Duodenum (tissue), 1 donor: ENCODE measurements around a stretch of chr9.

DNA sequence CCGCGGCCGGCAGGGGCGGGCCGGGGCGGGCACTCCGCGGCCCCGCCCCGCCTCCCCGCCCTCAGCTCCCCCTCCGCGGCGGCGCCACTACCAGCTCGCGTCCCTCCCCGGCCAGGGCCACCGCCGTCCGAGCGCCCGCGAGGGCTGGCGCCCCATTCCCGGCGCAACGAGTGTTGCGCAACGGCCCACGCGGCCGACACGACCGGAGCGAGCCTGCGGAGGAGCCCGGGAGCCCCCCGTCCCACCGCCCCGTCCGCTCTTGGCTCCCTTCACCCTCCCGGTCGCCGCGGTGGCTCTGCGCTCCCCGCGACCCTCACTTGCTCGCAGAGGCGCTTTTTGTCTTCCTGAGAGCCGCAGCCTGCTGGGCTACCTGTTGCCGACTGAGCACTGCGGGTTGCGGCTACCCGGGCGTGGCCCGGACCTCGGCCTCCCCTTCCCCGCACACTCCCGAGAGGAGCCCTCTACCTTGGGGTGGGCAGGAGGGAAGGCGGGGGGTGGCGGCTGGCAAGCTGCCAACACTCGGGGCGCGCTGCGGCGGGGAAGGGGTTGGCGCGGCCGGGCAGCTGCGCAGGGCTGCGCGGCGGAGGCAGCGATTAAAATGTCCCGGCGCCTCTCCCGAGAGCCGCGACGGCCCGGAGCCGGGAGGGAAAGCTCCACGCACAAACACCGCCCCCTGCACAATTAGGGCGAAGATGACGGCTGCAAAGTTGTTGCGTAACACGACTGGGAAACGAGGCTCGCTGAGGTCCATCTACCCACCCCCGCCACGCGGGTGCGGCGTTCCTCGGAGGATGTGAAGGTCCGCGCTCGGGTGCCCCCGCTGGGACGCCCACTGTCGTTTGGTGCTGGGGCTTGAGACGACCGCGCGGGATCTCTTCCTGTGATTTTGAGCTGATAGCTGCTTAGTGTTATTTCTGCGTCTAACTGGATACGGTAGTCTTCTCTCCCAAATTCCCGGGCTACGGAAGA lies 596 bp upstream of the NFIL3 start:
- PRO-cap, result bidirectional peak, plus-strand start at position 72 of the sequence, minus-strand start outside the sequence; bidirectional peak, plus-strand start at position 777 of the sequence, minus-strand start at position 654 of the sequence

DNA sequence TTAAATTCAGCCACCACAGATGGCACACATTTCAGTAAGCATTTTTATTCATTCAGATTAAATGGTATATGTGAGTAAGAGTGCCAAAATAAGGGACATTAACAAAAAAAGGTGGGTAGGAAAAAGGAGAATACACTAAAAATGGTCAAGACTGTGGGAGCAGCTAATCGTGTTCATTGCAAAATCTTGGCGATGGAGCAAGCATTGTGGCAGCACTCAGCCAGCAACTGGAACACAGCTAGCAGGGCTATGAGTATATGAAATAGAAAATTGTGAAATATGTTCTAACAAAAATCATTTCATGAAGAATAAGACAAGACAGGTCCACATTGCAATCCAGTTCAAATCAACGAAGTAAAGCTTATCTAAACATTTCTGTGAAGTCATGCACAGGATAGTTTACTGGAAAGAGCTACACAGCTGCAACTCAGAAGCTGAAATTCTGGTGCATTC lies 5.2 kb upstream of the NFIL3 start:
- PRO-cap, result no peak

DNA sequence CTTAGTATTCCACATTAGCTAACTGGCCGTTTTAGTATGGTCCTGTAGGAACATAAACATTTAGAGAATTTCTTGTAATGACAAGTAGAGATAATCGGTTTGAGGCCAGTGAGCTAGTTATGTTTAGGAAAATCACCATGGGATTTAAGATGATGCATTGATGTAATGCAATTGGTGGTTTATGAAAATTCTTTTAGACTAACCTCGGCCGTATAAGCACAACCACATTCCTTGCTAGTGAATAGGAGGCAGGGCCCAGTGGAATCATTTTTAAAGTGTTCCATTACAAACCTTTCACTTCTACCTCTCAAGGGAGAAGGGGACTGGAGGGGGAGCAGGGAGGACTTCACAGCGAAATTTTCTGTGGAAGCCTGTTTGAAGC lies 71.8 kb upstream of the NFIL3 start:
- PRO-cap, result no peak

- PRO-cap, result unidirectional peak, minus-strand start at chr9:91714467
Measured at GRCh38 chr9:91714071-91714978, 235.7 kb downstream of the ROR2 start.

DNA sequence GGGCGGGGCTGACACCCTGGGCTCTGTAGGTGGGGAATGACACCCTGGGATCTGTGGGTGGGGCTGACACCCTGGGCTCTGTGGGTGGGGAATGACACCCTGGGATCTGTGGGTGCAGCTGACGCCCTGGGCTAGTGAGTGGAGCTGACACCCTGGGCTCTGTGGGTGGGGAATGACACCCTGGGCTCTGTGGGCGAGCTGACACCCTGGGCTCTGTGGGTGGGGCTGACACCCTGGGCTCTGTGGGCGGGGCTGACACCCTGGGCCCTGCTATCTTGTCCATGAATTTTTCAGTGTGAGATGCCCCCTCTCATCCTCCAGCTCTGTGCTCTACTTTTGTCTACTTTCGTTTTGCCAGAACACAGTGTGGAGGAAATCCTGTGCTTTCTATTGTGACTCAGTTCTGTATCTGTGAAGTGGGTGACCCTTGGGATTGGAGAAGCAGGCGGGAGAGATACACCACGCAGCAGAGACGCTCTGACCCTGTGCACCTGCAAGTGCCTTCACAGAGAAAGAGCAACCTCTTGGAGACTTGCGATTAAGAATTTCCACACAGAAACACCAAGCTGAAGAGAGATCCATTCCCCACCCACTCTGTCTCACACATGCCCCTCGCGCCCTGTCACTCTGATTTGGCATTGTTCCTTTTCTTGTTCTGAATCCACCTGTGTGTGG lies 151.4 kb downstream of the ROR2 start:
- PRO-cap, result no peak

- PRO-cap, result no peak
Measured at GRCh38 chr9:91800466-91800787, 149.6 kb downstream of the ROR2 start.

- PRO-cap, result no peak
Measured at GRCh38 chr9:91839499-91840216, 110.4 kb downstream of the ROR2 start.

DNA sequence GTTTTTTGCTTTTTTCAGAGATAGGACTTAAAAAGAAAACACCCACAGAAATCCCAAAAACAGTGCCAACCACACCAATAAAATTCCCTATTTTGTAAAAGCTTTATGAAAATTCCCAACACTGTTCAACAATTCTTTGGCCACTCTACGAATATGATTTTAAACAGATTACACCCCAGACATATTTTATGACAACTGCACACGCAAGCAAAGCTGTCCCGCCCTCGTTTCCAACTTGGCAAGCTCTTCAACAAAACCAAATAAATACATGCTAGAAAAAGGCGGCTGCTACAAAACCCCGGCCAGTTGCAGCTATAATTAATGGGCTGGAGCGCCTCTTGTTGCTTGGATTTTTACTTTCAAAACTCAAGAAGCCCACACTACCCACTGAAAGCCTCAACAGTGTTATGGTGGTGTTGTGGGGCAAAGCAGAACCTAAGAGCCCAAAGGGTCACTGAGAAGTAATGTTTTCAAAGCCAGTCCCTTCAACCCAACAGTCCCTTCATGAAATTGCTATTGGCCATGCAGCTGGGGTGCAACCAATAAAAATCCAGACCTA lies 4.3 kb downstream of the ROR2 start:
- PRO-cap, result no peak

DNA sequence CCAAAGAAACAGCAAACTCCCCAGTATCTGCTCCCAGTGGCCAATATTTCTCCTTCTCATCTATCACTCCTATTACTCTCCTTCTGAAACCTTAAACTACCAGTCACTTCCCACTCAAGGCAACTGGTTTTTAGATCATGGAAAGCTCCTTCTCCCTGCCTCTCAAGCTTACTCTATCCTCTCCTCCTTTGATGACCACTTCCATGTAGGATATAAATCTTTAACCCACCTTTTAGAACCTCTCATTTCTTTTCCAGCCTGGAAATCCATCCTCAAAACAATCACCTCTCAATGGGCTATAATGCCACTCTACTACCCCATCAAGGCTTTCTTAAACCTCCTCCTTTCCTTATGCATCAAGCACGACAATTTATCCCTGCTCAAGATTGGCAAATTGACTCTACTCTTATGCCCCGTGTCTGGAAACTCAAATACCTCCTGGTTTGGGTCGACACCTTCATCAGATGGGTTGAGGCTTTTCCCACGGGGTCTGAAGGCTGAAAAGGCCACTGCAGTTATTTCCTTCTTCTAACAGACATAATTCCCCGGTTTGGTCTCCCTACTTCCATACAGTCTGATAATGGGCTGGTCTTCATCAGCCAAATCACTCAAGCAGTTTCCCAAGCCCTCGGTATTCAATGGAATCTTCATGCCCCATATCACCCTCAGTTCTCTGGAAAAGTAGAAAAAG lies 38.7 kb downstream of the SPTLC1 start:
- PRO-cap, result no peak

GRCh38 chr9:92077812-92078769 lies 37.1 kb downstream of the SPTLC1 start:
- PRO-cap, result no peak

DNA sequence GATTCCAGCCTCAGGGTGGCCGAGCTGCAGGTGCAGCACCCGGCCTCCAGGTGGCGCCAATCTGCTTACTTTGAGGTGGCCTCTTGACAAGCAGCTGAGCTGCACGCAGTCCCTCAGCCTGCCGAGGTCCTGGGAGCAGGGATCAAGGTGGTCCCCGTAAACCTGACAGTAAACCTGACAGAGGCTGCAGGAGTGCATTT lies 25.1 kb upstream of the SPTLC1 start:
- PRO-cap, result no peak

DNA sequence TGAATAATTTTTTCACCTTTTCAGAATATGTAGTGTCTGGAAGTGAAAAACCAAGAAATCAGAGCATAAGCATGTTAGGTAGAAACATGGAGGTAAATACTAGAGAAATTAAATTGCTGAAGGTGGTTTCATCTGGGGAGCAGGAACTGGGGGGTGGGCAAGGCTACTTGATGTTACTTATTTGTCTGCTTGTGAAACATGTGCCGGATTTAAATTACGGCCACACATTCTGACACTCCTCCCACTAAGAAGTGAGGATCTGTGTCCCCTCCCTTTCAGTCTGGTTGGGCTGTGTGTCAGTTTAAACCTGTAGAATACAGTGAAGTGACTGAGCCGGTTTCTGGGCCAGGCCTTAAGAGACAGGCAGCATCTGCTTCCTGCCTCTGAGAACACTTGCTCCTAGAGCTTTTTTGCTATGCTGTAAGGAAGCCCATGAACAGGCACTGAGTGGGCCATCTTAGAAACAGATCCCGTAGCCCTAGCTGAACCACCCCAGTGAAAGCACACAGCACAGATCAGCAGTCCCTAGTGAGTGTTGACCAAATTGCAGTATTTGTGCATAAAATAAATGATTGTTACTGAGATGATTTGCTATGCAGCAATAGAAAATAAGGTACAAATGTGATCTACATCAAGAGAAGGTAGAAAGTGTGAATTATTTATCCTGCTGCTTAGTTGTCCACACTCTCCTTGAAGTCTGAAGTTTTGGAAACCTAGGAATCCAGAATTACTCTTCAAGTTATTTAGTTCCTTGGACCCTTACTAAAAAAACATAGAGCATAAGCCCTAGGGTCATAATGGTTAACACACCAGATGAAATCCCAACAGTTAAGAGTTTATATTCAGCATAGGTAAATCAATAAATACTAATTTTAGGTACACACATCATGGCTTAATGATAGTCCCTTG lies 2.5 kb upstream of the IARS1 start:
- PRO-cap, result no peak

DNA sequence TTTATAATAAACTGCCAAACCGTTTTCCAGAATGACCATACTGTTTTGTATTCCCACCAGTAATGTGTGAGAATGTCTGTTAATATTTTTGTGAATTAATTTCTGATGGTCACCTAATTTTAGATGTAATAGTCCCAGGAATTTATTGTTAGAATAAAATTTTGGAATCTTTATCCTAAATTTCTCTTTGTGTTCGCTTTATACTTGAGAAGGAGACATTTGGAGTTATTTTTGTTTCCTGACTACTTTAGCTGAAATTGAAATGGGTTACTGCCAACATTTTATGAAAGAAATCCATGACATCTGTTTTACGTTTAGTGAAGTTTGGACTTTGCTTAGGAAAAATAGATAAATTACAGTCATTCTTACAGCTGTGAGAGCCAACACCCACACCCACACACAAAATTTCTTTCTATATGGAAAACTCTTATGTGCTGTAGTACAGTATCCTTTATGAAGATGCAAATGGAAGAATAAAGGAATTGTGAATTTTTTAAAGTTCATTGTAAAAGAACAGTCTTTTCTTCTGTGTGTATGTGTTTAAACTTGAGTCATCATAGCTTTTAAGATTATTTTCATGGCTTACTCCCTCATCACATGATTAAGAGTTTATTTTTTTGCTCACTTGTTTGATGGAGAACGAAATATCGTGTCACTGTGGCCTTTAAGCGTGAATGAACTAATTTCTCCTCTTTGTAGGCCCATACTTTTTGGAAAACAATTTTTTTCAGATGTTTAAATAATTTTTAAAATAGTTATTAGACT lies 24.4 kb downstream of the CENPP start:
- PRO-cap, result no peak

DNA sequence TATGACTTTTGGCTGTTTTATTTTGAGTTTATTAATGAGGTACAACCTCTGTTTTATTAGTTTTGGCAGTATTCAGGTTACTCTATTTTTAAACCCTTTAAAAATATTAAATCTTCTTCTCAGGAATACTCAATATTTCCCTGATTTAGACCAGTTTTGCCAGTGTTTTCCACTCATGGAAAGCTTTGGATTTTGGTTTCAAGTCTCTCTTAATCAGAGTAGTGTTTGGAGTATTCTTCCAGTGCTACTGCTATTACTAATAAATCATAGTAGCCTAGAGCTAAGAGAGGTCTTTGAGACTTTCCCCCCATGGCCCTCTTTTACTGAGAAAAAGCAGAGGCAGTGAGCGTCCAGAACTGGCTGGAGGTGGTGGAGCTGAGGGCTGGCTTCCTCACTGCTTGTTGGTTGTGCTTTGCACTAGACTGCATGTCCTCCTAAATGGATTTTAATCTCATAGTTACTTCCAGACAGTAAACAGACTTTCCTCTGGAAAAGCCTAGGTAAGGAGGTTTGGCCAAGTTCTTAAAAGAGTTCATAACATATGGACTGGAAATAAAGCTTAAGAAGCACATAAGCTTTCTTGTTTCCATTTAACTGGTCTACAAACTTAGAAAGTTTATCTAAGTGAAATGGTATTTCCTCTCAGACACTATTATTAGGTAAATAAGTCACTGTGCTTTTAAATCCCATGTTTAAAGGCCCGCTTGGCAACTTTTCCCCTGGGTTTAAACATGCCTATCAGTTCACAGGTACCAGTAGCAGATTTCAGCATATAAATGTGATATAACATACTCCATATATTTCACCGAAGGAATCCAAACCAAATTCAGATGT lies 55.6 kb downstream of the ECM2 start:
- PRO-cap, result unidirectional peak, plus-strand start at position 682 of the sequence

- PRO-cap, result unidirectional peak, minus-strand start at chr9:92482472
Measured at GRCh38 chr9:92482132-92482644, 53.6 kb downstream of the ECM2 start.

GRCh38 chr9:92610281-92611250 lies 59.4 kb downstream of the IPPK start:
- PRO-cap, result no peak

DNA sequence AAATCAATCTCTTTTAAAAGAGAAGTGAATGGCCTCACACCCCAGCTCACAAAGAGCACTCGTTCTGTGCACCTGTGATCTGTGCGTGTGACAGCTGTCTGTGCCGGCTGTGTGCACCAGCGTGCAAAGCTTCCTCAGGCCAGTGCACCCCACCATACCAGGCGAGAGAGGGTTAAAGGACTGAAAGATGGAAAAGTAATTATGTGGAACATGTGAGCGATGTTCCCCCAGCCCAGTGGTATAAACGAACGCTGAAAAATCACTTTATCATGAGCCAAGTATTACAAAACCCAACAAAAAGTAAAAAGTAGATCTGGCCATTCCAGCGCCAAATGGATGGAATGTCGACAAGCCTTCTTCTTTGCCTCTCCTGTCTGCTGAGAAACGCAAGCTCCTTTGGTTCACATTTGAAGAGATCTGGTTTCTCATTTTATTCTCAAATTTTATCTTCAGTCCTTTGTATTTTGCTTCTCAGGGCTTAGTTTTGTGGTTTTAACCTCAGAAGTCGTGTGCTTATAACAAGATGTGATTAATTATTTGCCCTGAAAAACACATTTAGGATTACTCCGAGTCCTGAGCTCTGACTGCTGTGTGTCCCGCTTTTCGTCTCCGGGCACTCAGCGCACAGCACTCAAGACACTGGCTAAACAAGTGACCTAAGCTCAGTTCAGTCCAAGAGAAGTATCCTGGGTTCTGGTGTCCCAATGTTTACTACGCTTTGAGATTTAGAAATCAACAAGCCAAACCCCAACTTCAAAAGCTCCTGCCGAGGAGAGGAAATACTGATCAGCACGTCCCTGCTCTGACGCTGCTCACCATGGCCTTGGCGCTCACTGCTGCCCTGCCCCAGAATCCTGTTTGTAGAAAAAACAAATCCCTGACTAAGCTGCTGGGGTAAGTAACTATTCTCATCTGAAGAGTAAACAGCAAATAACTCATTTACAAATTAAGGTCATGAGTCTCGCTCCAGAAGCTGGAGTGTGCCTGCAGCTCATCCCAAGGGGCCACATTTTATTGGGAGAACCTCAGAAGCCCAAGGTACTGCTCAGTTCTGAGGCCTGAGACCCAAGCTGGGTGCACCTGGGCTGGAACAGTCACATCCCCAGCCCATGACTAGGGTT lies 53.4 kb downstream of the IPPK start:
- PRO-cap, result bidirectional peak, plus-strand start at position 777 of the sequence, minus-strand start at position 611 of the sequence

GRCh38 chr9:92666006-92666299 lies 4.0 kb downstream of the IPPK start:
- PRO-cap, result no peak

DNA sequence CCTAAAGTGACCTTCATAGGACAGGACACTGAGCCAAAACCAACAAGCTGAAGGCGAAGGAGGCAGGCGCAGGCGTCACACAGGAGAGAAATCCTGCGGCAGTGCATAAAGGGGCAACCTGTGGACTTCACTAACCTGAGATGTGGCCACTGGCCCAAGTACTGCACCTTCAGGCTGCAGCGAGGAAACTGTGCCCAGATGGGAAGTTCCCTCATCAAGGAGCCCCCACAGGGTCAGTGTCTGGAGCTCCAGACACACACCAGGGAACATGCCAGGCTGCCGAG lies 3.7 kb downstream of the IPPK start:
- PRO-cap, result no peak

DNA sequence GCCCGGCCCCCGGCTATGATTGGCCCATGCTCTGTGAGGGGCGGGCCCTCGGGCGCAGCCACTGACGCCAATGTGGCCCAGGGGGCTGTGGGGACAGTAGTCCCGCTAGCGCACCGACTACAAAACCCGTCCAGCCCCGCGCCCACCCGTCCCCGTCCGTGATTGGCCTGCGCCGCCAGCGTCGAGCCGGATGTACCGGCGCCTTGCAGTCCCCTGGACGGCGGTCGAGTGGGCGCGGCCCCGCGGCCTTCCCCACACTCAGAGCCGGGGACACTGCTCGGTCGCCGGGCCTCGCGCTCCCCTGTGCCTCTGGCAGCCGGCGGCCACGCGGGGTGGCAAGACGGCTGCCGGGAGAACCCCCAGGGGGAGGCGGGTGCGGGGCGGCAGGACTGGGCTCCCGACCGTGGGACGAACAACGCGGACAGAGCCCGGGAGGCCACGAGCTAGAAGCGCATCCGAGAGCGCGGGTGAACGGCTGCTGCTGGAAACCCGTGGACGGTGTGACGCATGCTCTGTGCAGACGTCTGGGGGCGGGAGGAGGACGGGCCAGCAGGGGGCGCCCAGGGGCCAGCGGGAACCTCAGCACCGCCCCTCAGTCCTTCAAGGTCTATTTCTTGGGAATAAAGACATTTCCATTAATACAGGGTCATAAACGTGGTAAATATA lies 456 bp upstream of the BICD2 start:
- PRO-cap, result bidirectional peak, plus-strand start at position 208 of the sequence, minus-strand start outside the sequence; unidirectional peak, minus-strand start at position 491 of the sequence